ENCODE data around the gene CDC42BPB.

- PRO-cap, result no peak
Observed at GRCh38 chr14:101842168-101842508, 80.6 kb downstream of the PPP2R5C start.

- PRO-cap, result no peak
Observed at GRCh38 chr14:101862071-101862605, 100.6 kb downstream of the PPP2R5C start.

- PRO-cap, result no peak
Observed at GRCh38 chr14:101911603-101911940, 52.8 kb upstream of the DYNC1H1 start.

DNA sequence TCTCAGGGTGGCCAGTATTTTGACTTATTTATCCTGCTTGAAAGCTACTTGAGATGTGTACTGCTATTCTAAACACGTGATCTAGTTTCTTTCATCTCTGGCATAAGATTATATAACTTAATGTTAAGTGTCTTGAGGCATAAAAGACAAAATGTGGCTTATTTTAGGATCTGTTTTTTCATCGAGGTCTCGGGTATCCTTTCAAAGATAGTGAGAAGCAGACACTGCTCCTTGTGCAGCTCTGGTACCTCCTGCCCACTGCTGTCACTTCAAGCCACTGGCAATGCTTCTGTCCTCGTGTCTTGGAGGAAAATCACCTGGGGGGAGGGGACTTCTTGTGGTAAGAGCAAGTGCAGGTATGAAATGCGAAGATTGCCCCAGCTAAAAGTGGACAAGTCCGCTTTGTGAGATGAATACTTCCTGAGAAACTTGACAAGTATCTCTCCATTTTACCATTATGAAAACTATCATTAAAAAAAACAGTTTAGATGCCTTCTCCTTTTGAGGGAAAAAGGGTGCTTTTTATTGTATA lies 37.8 kb upstream of the DYNC1H1 start:
- PRO-cap, result no peak

GRCh38 chr14:101927724-101928336 lies 36.5 kb upstream of the DYNC1H1 start:
- PRO-cap, result no peak

GRCh38 chr14:102016566-102017395 lies 52.4 kb downstream of the DYNC1H1 start:
- PRO-cap, result no peak

GRCh38 chr14:102042324-102042795 lies 44.5 kb downstream of the HSP90AA1 start:
- PRO-cap, result no peak

DNA sequence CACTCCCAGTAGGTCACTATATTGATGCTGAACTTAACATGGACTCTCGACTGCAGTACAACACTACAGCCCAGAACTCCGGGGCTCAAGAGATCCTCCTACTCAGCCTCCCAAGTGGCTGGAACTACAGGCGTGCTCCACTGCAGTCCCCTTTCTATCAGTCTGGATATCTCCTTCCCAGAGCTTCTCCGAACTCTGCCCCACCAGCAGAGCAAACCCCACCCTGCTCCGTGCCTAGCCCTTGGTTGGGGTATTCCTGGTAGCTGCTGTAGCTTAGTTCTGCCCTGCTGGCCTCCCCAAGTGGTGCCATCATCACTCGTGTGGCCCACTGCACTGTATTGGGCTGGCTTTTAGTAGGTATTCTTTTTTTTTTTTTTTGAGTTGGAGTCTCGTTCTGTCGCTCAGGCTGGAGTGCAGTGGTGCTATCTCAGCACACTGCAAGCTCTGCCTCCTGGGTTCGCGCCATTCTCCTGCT lies 9.5 kb downstream of the HSP90AA1 start:
- PRO-cap, result no peak

DNA sequence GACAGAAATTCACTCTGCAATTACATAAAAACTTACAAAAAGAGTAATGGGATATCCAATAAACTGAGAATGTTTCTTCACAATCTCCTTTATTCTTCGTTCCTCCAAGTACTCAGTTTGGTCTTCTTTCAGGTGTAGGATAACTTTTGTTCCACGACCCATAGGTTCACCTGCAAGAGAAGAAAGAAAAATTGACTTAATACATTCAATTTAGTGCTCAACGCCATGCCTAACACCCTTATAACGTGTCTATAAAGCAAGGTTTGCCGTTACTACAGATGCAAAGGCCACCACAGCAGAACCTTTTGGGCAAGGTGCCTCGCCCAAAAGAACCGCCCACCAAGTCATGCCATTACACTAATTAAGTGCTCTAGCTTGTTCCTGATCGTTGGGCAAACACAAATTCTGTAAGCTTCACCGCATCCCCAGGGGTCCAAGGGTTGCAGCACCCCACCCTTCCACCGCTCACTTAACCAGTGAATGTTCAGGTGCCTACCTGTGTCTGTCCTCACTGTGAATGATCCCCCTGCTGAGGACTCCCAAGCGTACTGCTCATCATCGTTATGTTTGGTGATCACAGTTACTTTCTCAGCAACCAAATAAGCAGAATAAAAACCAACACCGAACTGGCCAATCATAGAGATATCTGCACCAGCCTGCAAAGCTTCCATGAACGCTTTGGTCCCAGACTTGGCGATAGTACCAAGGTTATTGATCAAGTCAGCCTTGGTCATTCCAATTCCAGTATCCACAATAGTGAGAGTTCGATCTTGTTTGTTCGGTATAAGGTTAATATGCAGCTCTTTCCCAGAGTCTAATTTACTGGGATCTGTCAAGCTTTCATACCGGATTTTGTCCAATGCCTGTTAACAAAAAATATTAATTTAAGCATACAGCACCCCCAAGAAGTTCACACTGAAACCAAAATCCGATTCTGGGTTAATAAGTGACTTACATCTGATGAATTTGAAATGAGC lies 1.3 kb downstream of the HSP90AA1 start:
- PRO-cap, result no peak

DNA sequence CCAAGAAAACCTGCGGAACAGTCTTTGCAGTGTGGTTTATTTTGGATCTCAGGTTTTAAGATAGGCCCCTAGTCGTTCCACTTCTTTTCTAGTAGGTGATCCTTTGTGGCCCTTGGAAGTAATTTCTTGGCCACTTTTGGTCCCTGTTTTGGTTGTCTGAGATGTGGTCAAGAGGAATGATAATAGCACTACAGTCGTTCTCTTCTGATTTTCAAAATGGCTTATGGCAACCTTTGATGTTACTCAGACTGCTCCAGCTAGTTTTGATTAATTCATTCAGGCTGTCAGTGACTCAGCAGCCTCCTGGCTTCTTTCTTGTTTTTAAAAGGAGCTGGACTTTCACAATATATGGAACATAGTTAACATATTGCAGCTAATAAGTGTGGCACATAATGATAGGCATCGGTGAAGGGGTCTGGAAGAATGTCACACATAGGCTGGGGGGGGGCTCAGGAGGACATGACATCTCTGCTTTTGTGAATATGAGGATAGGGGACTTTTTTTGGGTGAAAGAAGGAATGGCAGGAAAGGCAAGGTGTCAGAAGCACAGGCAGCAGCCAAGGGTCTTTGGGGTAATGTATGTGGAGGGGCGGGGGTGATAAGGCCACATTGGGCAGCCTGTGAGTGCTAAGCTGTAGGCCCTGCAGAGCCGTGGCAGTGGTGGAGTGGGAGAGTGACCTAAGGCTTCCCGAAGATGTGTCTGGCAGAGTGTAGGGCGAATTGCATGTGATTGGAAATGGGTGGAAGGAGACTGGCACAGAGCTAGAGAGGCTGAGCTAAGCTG lies 47.5 kb downstream of the WDR20 start:
- PRO-cap, result bidirectional peak, plus-strand start at position 494 of the sequence, minus-strand start at position 218 of the sequence

- PRO-cap, result bidirectional peak, plus-strand start at chr14:102317088, minus-strand start at chr14:102316796; bidirectional peak, plus-strand start at chr14:102317644, minus-strand start at chr14:102317362
Observed at GRCh38 chr14:102316689-102317767, 2.5 kb upstream of the ZNF839 start.

GRCh38 chr14:102544054-102544294 lies 34.4 kb upstream of the ANKRD9 start:
- PRO-cap, result no peak

DNA sequence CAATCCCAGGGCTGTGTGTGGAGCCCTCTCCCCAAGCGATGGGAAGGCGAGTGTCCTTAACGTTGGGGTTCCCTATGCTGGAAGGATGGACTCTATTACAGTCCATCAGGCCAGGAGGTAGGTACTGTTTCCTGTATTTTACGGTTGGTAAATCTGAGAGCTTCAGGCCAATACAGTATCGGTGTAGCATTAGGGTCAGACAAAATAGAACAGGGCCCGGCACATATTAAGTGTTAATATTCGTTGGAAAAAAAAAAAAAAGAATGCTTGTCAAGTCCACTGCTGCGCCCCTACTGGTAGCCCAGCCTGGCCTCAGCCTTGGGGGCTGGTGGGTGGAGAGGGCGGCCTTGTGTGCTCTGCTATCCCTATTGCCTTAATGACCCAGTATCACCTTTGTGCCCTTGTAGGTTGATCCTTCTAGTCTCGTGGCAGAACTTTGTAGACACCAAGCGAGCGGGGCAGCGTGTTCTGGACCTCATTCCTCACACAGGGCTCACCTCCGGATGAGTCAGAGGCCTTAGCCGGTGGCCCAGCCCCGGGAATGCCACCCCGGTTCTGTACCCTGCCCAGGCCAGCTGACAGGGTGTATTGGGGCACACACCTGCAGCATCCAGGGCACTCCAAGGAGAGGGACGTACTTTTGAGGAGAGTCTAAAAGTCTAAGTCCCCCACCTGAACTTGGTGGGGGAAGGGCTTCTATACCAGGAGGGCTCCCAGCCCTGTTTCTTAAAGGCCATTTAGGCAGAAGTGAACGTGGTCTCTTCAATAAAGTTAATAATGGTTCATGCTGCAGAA lies 1.8 kb upstream of the RCOR1 start:
- PRO-cap, result no peak

DNA sequence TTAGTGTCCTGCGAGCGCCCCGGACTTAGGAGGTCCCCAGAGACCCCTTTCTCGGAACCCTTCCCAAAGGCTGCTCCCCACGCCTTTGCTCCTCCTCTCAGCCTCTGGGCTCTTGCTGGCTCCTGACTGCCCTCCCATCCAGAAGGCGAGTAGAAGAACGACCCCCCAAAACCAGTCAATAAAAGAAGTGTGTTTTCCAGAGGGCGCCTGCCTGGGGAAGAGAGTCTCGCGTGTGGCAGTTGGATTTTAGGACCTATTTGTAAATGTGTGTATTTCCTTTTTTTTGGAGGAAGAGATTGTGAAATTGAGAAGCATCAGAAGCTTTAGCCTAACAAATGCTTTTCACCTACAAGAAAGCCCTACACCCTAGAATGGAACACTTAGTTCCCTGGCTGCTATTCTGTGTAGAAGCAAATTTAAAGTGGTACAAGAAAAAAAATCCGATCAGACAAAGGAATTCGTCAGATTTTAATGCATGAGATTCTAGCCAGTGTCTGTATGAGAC lies 1.3 kb downstream of the RCOR1 start:
- PRO-cap, result no peak

DNA sequence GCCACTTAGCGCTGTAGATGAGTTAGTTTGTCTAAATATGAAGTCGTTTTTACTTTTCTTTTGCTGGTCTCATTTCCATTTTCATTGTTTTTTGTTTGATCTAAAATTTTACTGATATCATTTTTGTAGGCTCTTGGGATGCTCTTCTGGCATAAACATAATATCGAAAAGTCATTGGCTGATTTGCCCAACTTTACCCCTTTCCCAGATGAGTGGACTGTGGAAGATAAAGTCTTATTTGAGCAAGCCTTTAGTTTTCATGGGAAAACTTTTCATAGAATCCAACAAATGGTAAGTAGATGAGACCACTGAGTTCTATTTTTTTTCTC lies 70.1 kb upstream of the TRAF3 start:
- PRO-cap, result no peak

DNA sequence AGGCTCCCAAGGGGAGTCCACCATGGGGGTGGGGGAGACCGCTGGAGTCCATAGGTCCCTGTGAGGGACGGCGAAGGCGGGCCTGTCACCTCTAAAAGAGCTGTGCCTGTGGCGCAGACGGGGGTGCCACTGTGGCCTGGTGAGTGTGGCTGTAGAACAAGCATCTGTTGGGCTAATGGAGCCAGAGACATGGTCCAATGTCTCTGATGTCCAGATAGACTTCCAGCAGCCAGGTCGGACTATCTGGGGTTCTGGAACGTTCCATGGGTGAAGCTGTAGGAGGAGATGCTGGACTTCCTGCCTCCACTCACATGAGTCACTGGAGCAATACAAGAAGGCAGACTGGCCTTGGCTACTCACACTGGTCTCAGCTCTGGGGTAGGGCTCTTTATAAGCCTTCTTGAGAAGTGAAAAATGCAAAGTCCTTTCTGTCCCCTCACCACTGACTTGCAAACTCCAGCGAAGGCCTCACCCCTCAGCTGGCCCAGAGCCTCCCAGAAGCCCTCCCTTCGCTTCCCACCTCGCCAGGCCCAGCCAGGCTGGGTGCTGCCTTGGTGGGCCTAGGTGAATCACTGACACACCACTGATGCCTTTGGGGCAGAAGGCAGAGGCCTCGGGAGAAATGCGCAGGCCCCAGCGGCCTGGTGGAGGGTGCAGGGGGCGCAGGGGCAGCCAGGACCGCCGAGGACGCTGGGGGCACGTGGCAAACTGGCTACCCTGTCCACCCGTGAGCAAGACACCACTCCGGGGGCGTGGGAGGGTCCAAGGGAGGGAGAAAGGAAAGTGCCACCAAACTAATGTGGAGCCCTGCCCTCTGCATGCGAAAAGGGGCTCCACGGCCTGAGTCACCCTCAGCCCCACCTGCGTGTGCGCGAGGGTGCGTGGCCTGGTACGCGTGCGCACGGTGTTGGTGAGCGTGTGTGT lies 1.0 kb upstream of the TRAF3 start:
- PRO-cap, result no peak

GRCh38 chr14:102828082-102828526 lies 50.9 kb downstream of the TRAF3 start:
- PRO-cap, result no peak

GRCh38 chr14:103056891-103058066 lies at the start of gene CDC42BPB:
Gene CDC42BPB (minus strand): TSS chr14:103057549.
- PRO-cap, result bidirectional peak, plus-strand start at chr14:103057494, minus-strand start at chr14:103057360; bidirectional peak, plus-strand start at chr14:103057896, minus-strand start at chr14:103057720

GRCh38 chr14:103136529-103137565 lies 13.6 kb downstream of the TNFAIP2 start:
- PRO-cap, result bidirectional peak, plus-strand start at chr14:103137173, minus-strand start at chr14:103137141

- PRO-cap, result no peak
Observed at GRCh38 chr14:103194396-103194595, 71.0 kb downstream of the TNFAIP2 start.